A673 (cell line): ENCODE measurements around the genes PHB2, C1S and C3AR1.

GRCh38 chr12:6949179-6949680 is 1.9 kb upstream of the PTPN6 start:
- PRO-cap, result no peak

DNA sequence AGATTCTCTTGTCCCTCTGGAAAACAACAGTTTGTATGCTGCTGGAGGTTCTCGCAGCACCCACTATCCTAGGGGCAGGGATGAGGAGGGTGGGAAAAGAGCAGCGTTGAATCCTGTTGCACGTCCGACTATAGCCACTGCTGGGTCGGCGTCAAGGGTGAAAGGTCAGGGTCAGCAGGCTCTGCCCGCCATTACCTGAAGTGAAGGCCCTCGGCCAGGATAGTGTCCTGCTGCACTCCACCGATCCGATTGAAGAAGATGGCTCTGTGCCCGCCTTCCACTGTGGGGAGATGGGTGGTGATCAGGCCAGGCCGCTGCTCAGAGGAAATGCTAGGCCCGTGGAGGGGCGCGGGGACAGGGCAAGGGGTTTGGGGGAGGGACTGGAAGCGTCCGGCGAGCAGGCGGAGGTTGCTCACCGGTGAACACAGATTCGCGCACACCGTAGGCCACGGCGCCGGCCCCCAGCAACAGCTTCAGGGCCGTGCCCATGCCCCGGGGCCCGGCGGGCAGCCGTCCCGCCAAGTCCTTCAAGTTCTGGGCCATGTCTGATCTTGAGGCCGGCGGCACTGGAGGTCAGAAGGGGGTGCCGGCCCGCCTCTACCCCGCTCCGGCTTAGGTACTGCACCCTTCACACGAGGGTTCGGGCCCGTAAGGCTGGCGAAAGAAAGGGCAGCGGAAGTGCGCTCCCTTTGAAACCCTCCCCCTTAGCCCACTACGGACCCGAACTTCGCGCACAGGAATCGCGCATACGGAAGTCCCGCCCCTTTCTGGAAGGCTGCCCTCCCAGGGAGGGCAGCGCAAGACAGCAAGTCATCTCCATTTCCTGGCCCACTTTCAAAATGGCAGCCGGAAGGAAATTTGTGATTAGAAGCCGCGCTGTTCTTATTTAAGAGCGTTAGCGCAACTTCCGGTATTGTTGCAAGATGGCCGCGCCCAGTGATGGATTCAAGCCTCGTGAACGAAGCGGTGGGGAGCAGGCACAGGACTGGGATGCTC is at the start of gene PHB2:
PHB2 (minus strand) TSS at position 664 of the 996 bp plus-strand sequence.
- PRO-cap, result bidirectional peak, plus-strand start at position 913 of the sequence, minus-strand start at position 680 of the sequence

DNA sequence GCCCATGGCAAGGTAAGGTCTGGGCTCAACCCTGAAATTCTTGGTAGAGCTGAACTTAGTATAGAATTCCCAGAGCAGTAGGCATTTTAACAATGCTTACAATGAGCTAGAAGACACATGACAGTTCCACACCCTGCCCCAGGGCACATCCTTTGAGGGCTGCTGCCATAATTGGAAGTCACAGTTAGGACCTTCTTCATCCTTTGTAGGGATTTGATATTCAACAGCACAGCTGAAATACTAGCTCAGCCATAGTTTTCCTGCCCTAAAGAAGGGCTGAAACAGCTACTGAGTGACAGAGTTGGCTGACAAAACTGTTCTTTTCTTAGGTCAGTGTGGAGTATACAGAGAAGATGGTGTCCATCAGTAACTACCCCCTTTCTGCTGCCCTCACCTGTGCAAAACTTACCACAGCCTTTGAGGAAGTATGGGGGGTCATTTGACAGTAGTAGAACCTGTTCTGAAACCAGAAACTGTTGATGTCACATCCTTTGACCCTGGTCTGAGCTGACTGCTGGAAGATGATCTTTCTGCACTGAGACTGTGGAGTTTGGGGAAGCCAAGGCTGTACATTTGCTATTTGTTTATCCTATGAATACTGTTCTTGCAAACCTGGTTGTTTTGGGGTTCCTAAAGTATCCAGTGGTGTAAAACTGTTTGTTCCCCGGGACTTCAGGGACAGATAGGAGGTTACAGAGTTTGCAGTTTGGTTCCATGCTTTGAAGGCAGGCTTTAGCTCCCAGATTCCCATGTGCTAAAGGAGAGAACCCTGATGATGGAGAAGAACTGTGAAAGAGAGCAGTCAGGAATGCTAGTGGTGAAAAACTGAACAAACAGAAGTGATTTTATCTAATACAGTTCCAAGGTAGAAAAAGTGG is 4.9 kb downstream of the EMG1 start:
- PRO-cap, result no peak

- PRO-cap, result bidirectional peak, plus-strand start at chr12:7060729, minus-strand start at chr12:7060604
Measured at GRCh38 chr12:7060105-7061011, at the start of gene C1S. Gene C1S, plus strand, starts transcription at chr12:7060718.

- PRO-cap, result no peak
Measured at GRCh38 chr12:7069762-7070628, 9.5 kb downstream of the C1S start.

- PRO-cap, result no peak
Measured at GRCh38 chr12:7123694-7124271, 4.9 kb downstream of the RBP5 start.

GRCh38 chr12:7127412-7128559 is 903 bp downstream of the RBP5 start:
- PRO-cap, result no peak

- PRO-cap, result no peak
Measured at GRCh38 chr12:7130980-7131648, 943 bp downstream of the CLSTN3 start.

DNA sequence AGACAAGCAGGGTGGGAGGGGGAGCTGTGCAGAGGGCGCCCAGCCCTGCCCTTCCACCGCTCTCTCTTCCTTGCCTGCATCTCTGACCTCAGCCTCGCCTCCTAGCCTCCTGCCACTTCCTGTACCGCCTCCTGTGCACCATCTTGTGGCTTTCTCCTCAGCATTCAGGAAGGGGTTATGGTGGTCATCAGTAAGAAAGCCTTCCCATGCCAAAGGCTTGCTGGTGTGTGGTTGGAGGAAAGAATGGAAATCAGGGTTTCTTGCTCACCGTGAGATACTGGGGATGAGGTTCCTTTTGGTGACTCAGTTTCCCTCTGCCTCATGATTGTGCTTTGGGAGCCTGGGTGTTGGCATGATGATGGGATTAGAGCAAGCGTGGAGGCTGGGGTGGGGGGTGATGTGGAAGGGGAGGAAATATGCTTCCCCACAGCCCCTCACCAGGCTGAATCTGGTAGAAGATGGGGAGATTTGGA is 1.5 kb downstream of the CLSTN3 start:
- PRO-cap, result no peak

DNA sequence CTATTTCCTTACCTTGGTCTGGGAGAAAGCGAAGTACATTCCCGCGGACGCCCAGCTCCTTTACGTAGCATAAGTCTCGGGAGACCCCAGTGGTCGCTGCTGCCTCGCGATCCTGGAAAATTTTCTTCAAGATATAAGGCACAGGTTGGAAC is 250 bp downstream of the GDF3 start:
- PRO-cap, result no peak

- PRO-cap, result no peak
Measured at GRCh38 chr12:7907090-7907487, 28.9 kb downstream of the SLC2A3 start.

- PRO-cap, result no peak
Measured at GRCh38 chr12:7921648-7922549, 14.1 kb downstream of the SLC2A3 start.

GRCh38 chr12:7935374-7935821 is 589 bp downstream of the SLC2A3 start:
- PRO-cap, result no peak

GRCh38 chr12:7968942-7969245 is 32.9 kb upstream of the SLC2A3 start:
- PRO-cap, result no peak

DNA sequence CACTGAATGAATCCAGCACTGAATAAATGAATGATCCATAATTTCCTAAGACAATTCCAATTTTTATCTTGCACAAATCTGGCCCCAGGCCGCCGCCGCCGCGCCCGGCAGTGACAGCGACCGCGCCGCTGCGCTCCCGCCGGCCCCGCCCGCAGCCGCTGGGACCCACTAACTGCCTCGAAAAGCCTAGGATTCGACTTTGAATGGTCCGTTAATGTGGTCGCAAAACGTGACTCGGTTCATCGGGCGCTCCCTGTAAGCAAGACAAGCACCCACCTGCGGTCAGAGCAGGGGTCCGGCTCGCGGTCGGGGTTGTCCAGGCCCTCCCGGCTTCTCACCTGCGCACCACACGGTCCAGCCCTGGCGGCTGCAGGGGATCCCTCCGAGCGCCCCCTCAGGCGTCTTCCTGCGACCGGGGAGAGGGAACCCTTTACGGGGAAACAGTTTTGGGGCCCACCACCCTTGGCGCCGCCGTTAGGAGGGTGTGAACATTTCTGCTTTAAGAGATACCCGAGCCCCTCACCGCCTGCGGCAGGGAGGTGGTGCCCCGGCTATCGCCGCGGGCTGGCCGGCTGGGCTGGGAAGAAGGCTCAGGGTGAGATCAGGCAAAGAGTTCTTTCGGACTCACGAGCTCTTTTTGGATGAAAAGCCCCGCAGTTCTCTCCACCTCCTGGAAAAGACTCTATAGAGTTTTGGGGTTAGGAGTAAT is 13.7 kb upstream of the FOXJ2 start:
- PRO-cap, result unidirectional peak, plus-strand start at position 192 of the sequence

GRCh38 chr12:8026734-8027414 is 5.6 kb upstream of the FOXJ2 start:
- PRO-cap, result bidirectional peak, plus-strand start at chr12:8026828, minus-strand start at chr12:8026606; bidirectional peak, plus-strand start at chr12:8027207, minus-strand start at chr12:8027122

DNA sequence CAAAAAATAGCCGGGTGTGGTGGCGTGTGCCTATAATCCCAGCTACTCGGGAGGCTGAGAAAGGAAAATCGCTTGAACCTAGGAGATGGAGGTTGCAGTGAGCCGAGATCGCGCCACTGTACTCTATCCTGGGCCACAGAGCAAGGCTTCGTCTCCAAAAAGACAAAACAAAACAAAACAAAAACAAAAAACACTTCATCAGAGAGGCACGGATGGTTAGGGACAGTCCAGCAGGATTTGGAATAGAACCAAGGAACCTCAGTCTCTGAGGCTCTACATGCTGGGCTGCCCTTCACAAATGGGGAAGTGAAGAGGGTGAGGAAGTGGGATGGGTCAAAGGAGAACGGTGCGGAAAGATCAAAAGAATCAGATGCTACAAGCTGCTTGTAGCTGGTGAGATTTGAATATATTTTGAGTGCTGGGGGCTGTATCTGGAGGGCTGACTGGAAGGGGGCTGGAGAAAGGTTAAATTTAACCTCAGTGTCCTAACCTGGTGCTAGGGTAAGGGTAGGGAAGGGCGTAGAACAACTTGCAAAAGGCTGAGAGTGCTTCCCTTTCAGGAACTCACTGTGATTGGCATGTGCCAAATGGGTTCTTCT is 4.5 kb downstream of the FOXJ2 start:
- PRO-cap, result no peak

DNA sequence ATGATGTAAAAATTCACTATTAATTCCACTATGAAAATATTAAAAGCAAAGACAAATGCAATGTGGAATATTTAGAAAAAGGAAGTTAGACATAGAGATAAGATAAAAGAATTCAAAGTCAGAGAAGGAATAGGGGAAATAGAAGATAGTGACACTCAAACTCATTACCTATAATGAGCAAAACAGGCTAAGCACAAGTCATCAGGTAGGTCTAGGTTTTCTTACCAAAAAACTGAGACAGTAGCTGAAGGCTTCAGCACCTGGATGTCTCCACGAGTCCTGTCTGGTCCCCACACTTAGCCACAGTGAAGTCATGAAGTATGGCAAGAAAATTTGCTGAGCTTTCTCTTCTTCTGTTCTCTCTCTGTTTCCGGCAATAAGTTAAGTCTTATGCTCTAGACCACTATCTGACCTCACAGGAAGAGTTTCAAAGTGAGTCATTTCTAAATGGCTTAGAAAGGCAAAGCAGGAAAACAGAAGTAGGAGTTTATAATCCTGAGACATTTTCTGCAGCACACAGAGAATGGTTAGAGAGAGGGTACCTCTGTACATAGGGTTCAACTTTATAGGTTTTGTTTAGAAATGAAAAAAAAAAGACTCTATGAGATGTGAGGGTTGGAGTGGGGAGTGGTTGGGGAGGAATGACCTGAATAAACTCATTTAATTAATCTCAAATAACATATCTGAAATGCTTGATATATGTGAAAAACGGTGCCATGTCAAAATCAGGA is at the start of gene C3AR1:
C3AR1 (minus strand) TSS at position 307 of the 731 bp plus-strand sequence.
- PRO-cap, result bidirectional peak, plus-strand start at position 498 of the sequence, minus-strand start at position 307 of the sequence

- PRO-cap, result bidirectional peak, plus-strand start at chr12:8243142, minus-strand start at chr12:8242905
Measured at GRCh38 chr12:8242689-8243087, 15.3 kb upstream of the FAM90A1 start.

DNA sequence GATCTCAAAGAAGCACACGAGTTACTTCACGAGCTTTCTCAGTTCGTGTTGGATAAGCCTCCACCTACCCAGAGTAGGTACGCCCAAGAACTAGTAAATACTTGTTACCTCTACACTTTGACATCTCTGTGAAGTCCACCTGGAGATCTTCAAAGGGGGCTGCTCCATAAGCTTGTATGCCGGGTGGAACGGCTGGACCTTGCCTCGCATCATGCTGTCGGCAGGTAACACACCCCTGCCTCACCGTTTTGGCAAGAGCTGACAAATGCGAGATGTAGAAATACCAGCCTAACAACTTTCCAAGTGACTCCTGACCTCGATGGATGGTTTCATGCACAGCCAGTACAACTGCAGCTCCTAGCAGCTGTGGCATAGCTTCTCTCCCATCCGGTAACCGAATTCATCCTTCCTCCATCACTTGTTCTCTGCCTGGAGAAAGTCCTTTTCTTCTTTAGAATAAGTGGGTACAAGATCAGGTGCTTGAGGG is 58.2 kb upstream of the FAM90A1 start:
- PRO-cap, result no peak